GM23248 (cell line): ENCODE measurements around the genes RMC1, TTC39C, IMPACT and SS18.

- RAMPAGE, long total RNA: no peak
These were observed 10.5 kb upstream of the CTAGE1 start for GRCh38 chr18:22428209-22428596.

GRCh38 chr18:22517311-22517893 is 99.7 kb upstream of the CTAGE1 start:
- RAMPAGE, long total RNA: no peak

- RAMPAGE, long total RNA: no peak
These were observed 118.8 kb upstream of the CTAGE1 start for GRCh38 chr18:22536437-22536952.

DNA sequence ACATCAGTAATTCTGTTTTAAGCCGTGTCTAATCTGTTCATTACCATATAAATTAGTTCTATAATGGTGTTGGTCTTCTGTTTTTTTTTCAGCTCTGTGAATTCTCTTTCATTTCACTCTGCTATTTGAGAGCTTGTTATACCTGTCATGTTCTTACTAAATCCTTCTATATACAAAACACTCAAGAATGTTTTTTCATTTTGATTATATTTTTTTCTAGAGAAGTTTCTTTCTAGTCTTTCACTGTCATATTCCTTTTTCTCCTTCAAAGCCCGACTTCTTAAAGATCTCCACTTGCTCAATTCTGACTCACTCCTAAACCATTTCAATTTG is 111.3 kb upstream of the RBBP8 start:
- RAMPAGE, long total RNA: no peak

GRCh38 chr18:22914654-22914987 is 18.5 kb upstream of the RBBP8 start:
- RAMPAGE, long total RNA: no peak

DNA sequence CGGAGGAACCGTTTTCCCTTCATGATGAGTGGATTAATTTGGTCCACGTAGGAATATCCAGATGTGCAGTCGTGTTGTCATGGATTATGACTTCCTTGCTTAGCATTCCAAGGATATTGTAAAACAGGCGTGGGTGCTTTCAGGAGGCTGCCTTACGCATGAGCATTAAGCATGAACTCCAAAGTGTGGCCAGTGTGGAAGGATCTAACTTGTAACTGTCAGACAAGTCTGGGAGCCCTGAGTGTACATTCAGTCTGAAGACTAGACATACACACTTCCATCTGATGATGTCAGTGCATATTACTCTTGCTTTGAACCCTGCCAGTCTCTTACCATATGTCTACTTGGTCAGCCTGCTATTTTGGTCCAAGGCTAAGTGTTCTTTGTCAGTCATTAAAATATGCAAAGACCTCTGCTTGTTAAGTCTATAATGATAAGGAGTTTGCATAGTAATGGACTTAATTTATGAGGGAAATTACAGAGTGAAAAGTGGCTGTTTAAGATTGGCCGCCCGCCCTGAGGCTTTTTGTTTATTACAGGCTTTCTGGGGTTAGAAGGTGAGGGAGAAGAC is 48.2 kb downstream of the CABLES1 start:
- RAMPAGE, long total RNA: no peak

DNA sequence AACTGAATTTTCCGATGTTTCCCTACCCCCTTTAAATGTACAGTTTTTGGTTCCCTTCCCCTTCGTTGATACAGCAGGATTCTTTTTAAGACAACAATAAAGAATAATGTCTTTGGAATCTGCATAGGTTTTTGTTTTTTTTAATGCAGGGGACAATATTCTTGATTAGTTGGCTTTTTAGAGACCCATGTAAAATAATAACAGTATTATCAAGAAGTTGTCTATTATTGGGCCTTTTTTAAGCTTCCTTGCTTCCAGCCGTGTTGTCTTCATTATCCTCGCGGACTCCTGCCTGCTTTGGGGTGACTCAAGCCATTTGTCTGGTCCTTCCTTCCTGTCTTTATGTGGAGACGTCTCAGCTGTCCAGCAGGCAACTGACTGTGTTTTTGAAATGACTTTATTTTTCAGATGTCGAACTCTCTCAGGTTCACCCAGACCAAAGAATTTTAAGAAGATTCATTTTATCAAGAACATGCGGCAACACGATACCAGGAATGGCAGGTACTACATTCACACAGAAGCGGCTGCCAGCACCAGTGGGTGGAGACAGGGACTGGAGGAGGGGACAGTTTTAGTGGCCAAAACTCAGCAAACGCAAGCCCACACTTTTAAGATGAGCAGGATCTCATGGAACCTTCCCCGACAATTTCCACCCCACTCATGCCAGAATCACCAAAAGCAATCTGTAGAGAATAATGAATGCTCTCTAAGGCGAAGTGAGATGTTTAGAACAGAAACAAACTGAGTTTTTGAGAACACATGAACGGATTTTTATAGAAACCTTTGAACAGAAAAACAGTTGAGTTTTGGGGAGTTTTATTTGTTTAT is 59.0 kb downstream of the CABLES1 start:
- RAMPAGE, long total RNA: no peak

DNA sequence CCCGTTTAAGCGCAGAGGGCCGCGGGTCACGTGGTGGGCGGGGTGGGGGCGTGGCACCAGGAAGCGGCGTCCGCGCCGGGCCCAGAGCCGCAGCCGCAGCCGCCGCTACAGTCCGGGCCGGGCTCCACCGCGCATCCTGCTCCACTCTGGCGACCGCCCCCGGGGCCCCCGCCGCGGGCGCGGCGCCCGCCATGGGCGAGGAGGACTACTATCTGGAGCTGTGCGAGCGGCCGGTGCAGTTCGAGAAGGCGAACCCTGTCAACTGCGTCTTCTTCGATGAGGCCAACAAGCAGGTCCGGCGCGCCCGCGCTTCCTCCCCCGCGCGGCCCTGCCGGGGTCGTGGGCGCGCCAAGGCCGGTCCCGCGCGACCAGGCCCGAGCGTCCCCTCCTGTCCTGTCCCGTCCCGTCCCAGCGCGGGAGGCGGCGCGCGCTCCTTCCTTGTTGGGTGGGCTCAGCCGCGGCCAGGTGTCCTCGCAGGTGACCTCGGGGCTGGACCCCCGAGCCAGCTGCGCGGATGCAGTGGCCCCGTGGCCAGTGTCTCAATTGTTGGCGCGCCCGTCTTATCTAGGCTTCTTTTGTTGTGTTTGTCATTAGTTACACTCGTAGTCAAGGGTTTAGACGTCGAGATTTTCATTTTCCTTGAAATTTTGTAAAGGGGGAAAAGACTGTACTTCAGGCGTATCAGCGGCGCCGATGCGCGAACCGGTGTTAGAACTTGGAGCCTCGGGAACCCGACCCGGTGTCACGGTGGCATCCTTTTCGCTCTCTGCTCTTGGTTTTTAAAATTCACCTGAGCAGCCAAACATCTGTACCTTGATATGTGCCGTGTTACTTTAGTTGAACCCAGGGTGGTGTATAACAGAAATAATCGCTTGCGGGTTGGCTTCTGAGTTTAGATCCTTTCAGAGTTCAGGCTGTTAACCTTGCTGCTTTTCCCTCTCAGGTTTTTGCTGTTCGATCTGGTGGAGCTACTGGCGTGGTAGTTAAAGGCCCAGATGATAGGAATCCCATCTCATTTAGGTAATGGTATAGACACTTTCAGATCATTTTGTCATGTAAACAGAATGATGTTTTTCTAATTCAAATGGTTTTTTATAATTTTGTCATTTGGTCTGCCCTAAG is at the start of gene RMC1:
Gene RMC1, plus strand, starts transcription at position 84 of the 1,122 bp plus-strand sequence.
- RAMPAGE, long total RNA: no peak

DNA sequence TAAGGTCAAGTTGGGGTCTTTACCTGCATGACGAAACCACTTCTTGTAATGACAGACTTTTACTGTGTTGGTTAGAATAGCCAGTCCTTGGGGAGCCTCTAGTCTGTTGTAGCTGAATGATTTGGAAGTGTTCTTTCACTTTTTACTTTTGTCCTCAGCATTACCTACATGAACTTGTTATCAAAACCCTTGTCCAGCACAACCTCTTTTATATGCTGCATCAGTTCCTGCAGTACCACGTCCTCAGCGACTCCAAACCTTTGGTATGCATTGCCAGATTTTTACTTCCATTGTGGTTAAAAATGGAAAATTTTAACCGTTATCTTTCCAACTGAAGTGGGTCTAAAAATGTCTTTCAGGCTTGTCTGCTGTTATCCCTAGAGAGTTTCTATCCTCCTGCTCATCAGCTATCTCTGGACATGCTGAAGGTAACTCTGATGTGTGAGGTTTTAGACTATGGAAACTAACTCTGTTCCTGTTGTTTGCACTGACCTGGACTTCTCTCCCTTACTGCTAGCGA is 26.6 kb downstream of the RMC1 start:
- RAMPAGE, long total RNA: no peak

DNA sequence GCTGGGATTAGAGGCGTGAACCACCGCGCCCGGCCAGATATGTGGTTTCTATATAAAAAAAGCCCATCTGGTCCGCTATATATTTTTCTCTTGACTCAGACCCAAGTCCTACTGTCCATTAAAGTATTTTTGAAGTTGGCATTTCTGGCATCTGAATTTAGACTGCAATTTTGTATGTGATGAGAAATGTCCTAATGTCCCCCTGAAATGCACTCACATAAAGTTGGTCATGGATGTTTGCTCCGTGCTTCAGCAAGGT is 28.9 kb downstream of the ANKRD29 start:
- RAMPAGE, long total RNA: no peak

DNA sequence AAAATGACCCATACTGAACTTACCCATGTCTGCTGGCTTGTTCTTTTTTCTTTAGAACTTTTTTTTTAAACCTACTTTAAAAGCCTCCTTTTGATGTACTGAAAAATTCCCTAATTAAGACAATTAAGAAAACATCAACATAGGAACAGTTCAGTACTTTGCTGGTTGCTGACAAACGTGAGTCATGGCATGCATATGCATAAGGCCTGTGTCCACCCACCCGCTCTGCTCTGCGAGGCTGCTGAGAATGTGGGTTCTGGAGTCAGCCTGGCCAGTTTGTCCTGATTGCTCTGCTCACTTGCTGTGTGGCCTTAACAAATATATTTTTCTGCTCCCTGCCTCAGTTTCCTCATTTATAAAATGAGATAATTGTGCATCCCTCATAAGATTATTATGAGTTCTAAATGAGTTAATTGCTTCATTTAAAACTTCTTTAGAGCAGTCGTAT is 27.3 kb downstream of the LAMA3 start:
- RAMPAGE, long total RNA: no peak

GRCh38 chr18:24013803-24014986 is at the start of gene TTC39C:
TTC39C (plus strand) TSS chr18:24014754.
- RAMPAGE, long total RNA: no peak

DNA sequence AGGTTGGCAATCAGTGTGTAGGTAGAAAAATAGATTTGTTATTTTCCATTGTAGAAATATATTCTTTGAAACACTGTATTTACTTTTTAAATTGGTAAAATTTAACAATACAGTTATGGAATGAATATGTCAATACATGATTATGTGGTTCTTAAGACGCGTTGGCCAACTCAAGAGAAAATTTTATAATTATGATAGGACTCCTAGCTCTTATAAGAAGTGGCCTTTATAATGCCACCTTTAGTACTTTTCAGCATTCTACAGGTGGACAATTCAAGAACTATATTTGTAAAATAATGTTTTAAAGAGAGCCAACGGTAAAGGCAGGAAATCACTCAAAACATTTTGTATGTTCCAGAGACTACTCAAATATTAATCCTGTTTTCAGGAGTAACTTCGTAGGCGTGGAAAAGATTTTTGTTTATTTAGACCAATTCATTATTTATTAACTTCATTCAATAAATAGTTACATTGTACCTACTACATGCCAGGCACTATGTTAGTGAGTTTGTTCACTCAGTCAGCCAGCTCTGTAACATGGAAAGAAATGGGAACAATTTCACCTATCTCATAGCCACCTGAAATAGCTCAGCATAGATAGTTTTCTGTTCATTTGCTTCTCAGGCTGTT is 34.4 kb downstream of the TTC39C start:
- RAMPAGE, long total RNA: no peak

GRCh38 chr18:24113542-24114768 is 24.9 kb upstream of the CABYR start:
- RAMPAGE, long total RNA: no peak

DNA sequence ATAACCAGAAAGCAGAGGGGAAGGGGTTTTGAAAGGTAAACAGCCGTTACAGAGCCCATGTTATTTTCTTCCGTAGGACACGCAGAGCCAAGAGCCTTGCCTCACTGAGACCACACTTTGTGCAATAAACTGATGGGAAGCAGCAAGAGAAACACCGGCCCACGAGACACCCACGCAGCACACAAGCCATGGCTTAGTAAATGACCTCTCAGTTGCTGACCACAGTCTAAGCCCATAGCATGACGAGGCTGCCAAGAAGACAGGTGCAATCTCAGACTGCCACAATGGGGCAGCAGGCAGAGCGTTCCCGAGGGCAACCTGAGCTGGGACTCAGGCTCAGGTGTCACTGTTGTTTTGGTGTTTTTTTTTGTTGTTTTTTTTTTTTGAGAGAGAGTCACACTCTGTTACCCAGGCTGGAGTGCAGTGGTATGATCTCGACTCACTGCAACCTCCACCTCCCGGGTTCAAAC is 59.7 kb downstream of the CABYR start:
- RAMPAGE, long total RNA: no peak

- RAMPAGE, long total RNA: no peak
These were observed 127.2 kb downstream of the OSBPL1A start for GRCh38 chr18:24270480-24270732.

- RAMPAGE, long total RNA: no peak
These were observed 122.6 kb downstream of the OSBPL1A start for GRCh38 chr18:24274854-24275612.

DNA sequence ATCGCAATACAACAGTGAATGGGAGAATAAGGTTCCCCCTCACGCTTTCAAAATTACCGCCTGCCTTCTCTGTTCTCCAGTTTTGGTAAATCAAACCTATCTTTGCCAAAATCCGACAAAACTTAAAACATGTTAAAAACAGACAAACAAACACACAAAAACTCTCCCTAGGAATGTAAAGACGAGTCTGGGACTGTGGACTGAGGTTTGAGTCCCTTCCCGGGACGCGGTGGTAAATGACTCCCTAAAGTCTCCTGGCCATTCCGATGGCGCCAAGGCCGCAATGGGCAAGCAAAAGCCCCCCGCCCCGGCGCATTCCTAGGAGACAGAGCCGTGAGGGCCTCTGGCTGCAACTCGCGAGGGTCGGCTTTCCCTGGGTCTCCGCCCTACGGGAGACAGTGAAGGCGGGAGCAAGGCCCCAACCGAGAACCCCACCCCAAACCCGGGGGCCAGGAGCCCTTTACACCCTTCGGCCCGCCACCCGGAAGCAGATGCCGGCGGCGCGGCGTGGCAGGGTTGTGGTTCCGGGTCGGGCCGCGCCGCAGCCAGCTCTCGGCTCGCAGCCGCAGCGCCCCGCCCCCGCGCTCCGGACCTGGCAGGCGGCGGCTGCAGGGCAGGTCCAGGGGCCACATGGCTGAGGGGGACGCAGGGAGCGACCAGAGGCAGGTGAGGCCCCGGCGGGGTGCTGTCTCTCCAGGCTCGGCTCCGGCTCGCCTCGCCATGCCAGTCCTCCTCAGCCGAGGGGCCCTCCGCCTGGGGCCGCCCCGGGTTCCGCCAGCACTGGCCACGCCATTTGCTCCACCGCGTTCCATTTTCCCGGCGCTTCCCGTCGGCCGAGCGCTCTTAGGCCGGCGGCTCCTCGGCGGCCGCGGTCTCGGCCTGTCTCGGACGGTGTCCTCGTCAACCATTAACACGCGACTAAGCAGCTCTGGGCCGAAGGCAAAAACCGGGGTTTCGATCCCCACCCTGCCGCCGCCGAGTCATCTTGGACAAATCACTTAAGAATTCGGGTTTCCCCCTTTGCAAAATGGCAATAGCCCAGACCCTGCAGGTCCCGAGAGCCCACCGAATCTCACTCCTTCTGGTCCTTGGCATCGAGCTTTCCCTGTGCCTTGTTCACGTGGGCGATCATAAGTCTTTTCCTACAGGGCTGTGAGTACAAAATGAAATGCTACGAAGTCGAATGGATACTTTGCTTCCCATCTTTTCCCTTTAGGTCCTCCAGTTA is at the start of gene IMPACT:
Gene IMPACT, plus strand, starts transcription at position 544 of the 1,228 bp plus-strand sequence.
- RAMPAGE, long total RNA: start-site peak on the plus strand centred at position 584 of the sequence, 80 bp wide, 1,051 and 1,175 reads in 2 replicates

GRCh38 chr18:24913836-24914345 is 438.1 kb downstream of the ZNF521 start:
- RAMPAGE, long total RNA: no peak

- RAMPAGE, long total RNA: start-site peak on the minus strand at chr18:26090587-26090633, 2,088 and 1,977 reads in 2 replicates
These were observed at the start of gene SS18 for GRCh38 chr18:26089486-26090788. SS18 (minus strand) TSS chr18:26090613.